Measurements from ENCODE around the gene KIF1A.

- PRO-cap: no peak
Observed at GRCh38 chr2:239330653-239331224, 70.1 kb downstream of the HDAC4 start.

GRCh38 chr2:239399927-239400348 lies 882 bp downstream of the HDAC4 start:
- PRO-cap: bidirectional peak, plus-strand start at chr2:239400491, minus-strand start at chr2:239400273

DNA sequence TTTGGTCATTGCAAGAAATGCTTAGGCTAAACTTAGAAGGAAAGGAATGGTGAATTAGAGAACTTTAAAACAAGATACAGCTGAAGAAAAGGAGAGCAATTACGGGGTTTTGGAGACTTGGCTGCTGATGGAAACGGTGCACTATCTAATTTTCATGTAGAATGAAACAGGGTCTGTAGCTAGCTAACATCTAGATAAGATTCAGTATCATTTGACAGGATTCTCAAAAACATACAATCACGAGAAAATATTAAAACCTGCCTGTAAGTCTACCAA lies 1.5 kb upstream of the HDAC4 start:
- PRO-cap: no peak

DNA sequence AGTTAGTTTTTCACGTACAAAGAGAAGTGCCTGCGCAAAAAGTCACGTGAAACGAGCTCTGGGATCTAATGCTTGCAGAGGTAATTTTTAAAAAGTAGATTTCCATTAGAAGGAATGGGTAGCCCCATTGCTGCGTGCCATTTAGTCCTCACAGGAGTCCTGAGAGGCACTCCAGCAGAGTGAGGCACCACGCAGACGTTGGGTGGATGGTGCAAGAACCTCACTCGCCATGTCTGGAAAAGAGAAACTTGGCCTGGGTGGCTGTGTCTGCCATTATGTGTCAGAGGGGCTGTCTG lies 1.8 kb upstream of the HDAC4 start:
- PRO-cap: no peak

GRCh38 chr2:239500675-239501718 lies 100.2 kb upstream of the HDAC4 start:
- PRO-cap: bidirectional peak, plus-strand start at chr2:239501615, minus-strand start at chr2:239501307

- PRO-cap: no peak
Observed at GRCh38 chr2:239606052-239606434, 205.2 kb upstream of the HDAC4 start.

DNA sequence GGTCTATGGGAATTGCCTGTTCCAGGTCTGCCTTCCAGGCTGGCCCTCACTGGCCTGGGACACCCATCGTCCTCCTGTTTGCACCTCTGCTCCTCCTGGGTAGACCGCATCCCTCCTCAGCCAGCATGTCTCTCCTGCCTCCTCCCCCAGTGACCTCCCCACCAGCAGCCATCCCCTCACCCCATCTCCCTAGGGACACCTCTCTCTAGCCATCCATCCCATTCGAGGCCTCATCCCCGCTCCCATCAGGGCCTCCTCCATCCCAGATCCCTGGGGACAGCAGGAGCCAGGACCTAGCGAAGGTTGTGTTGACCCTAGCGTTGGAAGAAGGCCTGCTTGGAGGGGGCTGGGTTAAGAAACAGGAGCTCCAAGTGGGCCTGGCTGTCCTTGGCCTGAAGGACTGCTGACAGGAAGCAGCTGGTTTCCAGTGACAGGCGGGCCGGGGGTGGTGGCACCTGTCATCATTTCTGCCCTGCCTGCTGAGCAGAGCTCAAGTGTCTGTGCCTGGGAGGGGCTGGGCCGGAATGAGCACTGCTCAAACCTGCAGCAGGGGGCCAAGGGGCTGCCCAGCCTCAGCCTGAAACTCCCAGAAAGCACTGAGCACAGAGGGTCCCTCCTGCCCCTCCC lies 96.0 kb upstream of the OTOS start:
- PRO-cap: no peak

GRCh38 chr2:240269493-240269719 lies 128.9 kb upstream of the OTOS start:
- PRO-cap: no peak

DNA sequence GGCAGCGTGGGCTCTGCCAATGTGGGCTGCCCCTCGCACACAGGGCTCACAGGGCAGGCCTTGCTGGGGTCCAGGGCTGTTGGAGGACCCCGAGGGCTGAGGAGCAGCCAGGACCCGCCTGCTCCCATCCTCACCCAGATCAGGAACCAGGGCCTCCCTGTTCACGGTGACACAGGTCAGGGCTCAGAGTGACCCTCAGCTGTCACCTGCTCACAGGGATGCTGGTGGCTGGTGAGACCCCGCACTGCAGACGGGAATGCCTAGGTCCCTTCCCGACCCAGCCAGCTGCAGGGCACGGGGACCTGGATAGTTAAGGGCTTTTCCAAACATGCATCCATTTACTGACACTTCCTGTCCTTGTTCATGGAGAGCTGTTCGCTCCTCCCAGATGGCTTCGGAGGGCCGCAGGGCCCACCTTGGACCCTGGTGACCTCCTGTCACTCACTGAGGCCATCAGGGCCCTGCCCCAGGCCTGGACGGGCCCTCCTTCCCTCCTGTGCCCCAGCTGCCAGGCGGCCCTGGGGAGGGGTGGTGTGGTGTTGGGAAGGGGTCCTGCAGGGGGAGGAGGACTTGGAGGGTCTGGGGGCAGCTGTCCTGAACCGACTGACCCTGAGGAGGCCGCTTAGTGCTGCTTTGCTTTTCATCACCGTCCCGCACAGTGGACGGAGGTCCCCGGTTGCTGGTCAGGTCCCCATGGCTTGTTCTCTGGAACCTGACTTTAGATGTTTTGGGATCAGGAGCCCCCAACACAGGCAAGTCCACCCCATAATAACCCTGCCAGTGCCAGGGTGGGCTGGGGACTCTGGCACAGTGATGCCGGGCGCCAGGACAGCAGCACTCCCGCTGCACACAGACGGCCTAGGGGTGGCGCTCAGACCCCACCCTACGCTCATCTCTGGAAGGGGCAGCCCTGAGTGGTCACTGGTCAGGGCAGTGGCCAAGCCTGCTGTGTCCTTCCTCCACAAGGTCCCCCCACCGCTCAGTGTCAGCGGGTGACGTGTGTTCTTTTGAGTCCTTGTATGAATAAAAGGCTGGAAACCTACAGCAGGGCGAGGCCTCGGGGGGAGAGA lies 31.9 kb downstream of the GPC1 start:
- PRO-cap: no peak

DNA sequence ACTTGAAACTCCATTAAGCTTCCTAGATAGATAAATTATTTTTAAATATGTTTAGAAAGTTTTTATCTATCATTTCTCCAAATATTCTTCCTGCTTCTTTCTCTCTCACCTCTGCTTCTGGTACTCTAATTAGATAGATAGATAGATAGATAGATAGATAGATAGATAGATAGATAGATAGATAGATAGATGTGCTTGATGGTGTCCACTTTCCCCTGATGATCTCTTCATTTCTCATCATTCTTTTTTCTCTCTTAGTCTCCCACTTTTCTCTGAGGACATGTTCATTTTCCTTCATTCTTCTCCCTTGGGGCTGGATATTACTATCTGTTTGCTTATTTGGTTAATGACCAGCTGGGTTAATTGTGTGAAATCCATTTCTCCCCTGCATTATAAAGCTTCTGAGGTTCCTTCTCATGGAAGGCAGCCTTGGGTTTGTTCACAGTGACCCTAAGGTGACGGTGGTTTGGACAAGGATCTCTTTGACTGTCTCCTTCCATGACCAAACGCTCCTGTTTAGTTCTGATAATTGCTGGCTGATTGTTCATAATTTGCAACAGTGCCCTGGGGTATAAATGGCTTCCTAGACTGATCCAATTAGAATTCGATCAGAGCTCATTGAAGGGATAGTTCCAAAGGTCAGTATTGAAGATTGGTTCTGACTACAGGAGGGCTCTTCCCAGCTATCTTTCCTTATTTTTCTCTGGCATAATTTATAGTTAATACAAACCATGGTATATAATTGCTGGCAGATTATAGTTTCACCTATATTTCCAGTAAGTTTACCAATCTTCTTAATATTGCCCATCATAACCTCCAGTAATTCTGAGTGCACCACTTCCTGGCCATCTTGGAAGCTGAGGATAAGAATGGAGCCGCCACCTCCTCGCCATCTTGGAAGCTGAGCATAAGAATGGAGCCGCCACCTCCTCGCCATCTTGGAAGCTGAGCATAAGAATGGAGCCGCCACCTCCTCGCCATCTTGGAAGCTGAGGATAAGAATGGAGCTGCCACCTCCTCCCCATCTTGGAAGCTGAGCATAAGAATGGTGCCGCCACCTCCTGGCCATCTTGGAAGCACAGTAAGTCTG lies 61.1 kb downstream of the GPC1 start:
- PRO-cap: no peak

GRCh38 chr2:240514086-240514341 lies 43.8 kb downstream of the ANKMY1 start:
- PRO-cap: no peak

DNA sequence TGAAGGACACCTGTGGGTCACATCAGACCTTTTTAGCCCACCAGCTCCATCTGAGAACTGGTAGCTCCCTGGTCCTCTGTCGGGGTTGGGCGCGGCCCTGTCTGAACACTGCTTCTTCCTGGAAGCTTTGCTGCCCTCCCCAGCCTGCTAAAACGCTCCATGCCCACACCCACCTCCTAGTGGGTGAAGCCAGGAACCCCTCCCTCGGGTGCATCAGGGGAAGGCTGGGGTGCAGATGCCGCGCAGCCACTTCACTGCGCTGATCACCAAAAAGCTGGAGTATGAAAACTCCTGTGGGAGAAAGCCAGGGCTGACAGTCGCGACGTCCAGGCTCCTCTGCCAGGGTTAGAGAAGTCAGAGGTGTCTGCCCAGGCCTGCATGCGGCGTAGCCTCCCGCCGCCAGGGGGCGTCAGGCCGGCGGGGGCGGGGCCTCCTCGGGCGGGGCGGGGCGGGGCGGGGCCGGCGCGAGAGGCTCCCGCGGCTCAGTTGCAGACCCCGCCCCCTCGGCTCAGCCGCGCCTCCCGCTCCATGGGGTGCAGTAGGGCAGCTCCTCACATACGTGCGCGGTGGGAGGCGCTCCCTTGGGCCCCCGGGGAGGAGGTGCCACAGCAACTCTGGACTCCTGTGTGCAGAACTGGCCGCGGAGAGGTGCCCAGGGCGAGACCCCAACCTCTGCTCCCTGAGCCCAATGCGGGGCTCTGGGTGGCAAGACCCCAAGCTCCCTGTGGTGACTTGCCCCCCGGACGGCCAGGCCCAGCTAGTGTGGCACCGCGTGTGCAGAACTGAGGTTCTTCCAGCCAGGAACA lies 2.0 kb upstream of the RNPEPL1 start:
- PRO-cap: bidirectional peak, plus-strand start at position 631 of the sequence, minus-strand start at position 338 of the sequence

DNA sequence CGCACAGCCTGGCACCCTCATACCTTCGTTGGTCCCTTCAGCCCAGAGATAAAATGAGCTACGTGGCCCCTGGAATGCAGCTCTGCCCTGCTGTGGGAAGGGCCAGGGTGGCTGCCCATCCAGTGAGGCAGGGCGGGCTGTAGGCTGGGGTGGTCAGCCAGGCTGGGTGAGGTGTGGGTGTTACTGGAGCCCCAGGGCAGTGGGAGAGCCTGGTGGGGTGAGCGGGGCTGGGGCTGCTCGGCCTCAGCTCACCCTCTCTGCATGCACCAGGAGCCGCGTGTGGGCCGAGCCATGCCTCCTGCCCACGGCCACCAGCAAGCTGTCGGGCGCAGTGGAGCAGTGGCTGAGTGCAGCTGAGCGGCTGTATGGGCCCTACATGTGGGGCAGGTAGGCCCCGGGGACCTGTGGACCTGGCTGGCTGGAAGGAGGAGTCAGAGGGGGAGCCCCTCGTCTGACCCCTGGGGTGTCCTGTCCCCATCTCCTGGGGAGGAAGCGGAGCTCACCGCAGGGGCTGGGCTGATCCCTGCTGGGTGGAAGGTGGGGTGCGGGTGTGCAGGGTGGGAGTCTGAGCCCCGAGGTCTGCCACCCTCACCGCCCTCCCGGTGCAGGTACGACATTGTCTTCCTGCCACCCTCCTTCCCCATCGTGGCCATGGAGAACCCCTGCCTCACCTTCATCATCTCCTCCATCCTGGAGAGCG lies 5.4 kb downstream of the RNPEPL1 start:
- PRO-cap: no peak

GRCh38 chr2:240577476-240578094 lies 8.9 kb upstream of the CAPN10 start:
- PRO-cap: no peak

GRCh38 chr2:240600121-240600320 lies 13.5 kb downstream of the CAPN10 start:
- PRO-cap: no peak

- PRO-cap: no peak
Observed at GRCh38 chr2:240612871-240613259, 12.4 kb upstream of the GPR35 start.

- PRO-cap: no peak
Observed at GRCh38 chr2:240820049-240820932, at the start of gene KIF1A. Gene KIF1A (minus strand): TSS chr2:240820219.

DNA sequence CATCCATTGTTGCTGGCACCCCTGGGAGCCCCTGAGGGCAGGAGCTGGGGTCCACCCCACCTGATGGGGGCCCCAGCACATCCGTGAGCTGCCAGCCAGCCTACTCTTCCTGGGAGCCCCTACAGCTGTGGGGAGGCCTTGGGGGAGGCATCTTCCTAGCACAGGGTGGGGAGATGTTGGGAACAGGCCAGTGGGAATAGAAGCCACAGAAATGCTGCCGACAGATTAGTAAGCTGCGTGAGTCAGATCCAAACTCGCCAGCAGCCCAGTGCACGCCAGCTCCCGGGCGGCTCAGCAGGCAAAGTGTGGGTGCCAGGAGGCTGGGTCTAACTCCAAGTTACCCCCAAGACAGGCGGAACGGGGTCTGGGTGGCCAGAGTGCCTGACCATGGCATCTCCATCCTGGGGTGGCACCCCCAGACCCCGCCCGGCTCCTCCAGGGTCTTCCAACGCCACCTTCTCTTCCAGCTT lies 15.2 kb downstream of the CROCC2 start:
- PRO-cap: no peak

DNA sequence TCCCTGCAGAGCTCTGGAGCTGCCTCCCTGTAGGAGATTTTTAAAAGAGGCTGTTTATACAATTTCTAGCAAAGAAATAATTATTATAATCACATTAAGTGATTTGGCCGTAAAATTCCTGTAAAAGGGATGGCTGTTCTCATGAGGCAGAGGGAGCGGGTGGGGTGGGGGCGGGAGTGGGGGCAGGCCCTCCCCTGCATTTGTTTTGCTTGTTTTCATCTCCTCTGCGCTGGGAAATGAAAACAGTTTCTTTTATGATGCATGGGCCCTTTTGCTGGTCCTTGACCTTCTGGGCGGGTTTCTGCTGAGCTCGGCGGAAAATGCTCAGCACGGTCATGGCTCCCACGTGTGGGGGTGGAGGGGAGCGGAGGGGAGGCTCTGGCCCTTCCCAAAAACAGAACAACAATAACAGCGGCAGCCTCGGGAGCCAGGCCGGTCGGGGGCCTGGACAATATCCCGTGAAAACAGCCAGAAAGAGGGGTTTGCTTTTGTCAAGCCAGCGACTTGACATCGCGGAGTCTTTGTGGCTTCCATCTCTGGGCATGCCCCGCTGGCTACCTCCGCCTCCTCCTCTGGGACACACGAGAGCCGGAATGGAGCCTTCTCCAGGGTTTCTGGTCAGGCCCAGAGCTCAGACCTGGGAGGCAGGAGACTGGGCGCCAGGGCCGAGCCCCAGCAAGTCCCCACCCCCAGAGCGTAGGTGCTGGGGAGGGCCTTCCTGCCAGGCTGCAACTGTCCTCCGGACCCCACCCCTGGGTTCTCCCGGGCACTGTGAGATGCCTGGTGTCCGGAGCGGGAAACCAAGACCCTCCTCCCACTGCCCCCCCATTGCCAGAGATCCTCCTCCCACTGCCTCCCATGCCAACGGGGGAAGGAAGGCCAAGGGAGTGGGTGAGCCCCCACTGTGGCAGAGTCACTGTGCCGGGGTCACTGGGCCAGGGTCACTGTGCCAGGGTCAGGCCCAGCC lies 36.0 kb upstream of the SNED1 start:
- PRO-cap: no peak

DNA sequence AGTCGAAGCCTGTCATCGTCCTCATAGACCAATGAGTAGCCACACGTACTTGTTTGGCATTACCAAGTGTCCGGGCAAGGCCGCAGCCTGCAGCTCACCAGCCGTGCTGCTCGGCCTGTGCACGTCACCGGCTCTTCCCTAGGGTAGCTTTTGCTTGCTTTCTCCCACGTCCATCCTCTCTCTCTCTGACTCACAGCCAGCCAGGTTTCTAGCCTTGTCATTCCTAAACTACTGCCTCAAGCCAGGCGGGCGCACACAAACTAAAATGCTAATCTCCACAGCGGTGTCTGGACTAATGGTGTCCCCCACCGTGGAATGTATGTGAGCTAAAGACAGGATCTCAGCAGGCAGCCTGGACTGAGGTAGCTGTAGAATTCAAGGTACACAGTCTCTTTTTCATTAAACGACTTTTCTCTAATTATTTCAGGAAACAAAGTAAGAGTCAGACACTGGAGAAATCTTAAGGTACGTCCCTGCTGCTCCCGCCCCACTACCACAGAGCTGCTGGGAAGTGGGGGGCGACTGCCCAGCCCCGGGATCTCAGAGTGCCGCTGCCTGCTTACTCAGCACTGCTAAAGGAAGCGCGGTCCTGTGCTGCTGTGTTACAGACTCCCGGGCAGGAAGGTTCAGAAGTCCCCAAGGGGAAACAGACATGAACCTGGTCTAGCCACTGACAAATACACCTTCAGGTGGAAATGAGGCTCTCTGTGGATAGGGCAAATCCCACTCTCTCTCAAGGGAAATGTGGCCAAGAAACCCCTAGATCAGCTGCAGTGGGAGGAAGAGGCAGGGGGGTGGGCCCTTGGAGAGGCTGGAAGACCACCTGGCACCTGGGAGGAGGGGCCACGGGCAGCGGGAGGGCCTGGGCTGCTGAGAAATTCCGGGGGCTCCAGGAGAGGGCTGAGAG lies 13.9 kb downstream of the MTERF4 start:
- PRO-cap: no peak

Measured in neutrophil (primary cell).